ENCODE results near the gene RSAD2.

GRCh38 chr2:3859230-3859471, 155.8 kb downstream of the DCDC2C start:
- PRO-cap = no peak

DNA sequence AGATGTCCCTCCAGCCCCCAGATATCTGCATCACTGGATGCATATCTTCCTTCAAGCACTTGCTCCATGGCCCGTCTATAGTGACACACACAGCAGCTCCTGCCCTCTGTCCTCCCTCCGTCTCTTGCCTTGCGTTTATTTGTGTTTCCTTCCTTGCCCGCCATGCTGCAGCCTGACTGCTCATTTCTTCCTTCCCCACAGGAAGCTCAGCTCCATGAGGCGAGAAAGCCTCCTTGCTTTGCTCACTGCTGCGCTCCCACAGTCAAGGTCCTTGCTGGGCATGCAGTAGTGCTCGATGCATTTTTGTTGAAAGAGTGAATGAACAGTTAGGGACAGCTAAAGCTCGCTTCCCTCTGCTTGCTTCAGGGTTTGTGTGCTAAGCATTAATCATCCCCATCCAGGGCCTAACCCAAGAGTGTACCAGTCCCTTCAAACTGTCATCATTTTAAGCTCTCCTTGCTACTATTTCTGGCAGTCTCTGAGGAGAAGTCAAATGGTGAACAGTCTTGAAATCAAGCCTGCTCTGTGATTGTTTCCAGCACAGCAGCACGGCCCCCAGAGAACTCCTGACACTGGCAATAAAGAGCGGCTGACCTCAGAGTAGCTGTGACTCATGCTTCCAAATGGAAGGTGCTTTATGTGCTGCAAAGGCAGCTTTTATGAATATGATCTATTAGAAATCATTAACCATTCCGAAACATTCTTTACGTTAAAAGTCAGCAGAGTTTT, 171.7 kb upstream of the SOX11 start:
- PRO-cap = no peak

DNA sequence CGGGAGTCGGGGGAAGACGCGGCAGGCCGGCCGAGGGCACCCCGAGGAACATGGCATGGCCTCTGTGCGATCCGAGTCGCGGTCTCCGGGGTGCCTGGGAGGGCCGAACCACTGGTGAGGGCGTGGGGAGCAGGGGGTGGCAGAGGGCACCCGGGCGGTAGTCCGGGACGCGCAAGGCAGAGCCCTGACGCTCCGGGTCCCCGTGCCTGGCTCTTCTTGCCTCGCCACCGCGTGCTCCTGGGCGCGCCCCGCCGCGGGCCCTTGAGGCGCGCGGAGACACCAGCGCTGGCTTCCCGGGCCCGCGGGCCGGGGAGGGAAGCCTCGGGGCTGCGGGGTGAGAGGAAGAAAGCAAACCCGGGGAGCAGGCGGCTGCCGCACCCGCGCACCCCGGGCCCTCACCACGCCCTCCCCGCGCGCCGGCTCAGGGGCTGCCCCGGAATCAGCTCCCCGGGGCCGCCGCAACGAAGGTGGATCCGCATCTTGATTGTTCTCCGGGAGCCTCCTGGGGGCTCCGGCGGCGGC, 4.3 kb downstream of the SOX11 start:
- PRO-cap = no peak

GRCh38 chr2:6877278-6878176, at the start of gene RSAD2:
TSS of gene RSAD2 (plus strand) at chr2:6877777.
- PRO-cap = no peak

DNA sequence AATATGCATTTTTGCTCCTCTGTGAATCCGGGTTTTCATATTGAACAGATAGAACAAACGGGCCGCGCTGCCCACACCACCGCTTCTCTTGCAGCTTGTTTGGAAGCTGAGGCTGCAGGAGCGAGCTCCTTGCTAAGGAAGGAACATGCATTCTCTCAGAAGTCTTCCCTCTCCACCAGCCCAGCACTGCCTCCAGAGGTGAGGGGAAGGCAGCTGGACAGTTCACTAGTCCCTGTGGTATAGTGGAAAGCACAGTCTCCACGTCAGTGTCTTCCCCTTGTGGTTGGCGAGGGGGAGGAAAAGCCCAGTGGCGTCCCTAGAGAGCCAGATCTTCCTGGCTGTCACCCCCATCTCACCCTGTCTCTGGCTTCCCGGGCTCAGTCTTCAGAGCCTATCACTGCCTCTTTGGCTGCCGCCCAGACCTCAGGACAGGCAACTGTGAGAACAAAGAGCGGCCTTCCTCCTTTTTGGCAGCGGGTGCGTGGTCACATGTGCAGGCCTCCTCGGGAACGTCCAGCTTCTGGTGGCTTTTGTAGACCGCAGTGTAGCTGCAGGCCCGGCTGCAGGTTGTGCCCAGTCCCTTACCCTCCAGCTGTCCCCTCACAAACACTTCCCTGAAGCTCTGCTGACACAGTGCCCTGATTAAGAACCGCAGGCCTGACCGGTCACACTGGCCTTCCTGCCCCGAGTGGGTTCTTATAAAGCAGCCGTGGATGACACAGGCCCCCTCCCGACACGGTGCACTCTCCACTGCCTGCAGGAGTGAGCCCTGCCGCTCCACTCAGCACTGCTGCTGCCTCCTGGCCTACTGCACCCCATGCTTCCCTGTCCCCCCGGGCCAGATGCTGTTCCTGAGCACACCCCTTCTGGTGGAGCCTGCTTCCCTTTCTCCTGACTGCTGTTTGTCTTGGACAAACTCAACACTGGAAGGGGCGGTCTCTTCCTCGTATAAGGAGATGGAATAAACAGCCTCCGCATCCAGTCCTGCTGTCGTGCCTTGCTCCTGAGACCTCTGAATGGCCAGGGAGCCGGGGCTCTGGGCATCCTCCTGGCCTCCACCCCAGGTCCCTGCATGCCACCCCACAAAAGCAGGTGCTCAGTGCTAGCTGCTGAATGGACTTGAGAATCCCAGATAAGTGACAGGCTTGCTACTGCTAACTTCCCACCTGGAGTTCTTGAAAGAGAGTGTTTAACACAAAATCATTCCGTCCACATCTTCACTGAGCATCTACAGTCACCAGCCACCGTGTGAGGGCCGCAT, 91.0 kb downstream of the RNF144A start:
- PRO-cap = no peak

DNA sequence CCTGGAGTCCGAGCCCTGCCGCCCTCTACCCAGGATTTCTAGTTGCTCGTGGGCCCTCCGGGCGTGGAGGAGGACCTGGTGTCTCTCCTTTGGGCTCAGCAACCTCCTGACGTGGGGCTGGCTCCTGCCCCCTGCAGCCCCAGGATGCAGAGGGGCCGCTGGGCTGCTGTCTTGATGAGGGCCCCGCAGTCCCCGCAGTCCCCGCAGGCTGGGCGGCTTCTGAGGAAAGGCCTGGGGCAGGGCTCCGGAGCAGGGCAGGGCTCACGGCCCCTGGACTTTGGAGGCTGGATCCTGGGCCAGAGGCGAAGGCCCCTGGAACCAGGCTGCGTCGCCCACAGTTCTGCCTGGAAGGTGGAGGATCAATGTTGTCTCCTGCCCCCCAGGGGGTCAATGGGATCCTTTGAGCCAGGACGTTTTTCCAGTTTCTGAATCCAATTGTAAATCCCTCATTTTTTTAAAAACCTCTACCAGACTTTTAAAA, 172.9 kb downstream of the RNF144A start:
- PRO-cap = no peak

DNA sequence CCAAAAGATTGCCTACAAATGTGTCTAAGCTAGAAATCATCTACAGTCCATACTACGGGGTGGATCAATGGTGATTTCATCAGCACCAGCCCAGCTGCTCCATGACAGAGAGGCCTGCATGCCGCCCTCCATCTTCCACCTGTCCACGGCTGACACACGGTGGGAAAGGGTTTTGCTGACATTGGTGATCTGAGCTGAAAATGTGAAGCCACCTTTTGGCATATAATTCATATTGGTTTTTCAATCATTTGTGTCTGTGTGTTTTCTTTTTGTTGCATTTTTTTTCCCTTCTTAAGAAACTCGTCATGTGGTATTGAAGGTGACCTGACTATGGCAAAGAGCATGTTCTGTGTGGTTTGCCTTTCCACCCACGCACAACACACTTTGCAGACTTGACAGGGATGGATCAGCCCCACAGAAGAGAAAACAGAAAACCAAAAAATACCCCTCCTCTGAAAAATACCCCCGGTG, 533.1 kb downstream of the RNF144A start:
- PRO-cap = no peak

DNA sequence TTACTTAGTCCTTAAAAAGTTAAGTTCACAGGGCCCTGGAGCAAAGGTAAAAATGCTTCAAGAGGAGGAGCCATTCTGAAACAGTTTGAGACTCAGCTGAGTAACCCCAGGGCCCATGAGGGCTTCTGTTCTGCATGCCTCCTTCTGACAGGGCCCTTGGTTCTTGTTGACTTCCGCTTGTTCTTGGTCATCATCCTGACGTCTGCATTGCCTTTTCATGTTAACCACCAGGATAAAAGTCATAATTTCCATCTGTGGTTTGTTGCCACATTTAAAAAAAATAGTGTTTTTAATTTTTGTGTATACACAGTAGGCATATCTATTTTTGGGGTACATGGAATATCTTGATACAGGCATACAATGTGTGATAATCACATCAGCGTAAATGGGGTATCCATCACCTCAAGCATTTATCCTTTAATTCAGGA, 550.9 kb downstream of the RNF144A start:
- PRO-cap = no peak

- PRO-cap = no peak
Observed at GRCh38 chr2:8058801-8059101, 623.1 kb upstream of the ID2 start.

DNA sequence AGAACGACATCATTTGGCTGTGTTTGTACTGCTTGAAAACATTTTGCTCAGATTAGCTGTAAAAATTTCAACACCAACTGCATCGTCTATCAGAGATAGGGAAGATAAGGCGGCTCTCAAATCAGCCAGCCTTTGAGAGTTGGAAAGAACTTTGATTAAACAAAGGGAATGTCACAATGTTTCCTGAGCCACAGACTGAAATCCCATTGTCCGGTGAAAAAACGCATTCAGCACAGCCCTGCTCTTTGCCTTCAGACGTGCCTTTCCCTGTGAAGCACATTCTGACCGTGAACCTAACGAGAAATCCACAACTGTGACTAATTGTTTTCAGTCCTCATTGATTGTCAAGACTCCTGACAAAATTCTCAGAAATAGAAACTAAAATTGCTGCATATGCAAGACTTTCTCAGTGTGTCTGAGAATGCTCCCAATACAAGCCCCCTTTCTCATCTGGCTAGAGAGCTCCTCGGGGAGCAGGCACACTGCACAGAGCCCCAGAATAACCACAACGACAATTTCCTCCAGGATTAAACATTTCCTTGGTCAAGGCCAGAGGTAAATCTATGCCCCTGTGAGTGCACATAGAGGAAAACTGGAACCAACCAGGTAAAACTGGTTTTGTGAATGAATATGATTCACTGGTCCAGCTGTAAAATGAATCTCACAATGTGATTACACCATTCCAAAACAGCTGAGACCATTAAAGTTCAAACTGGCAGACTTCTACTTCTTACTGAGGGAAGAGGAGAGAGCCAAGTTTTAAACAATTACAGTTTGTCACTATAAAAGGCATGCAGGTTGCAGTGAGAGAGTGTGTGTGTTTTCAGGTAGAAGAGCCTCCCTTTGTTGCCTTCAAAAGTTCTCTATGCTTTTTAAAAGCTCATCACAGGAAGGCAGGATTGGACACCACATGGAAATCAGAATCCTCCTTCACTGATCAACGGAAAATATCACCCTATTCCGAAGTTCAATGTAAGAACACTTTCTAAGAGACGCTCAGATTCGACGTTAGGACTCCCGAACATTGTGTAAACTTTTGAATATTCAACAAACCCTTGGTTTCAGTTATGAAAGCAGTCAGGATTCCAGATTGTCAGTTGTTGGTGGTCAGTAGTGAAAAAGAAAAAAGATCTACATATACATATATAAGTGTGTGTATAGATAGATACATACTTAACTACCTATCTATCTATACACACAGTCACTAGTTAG, 561.7 kb upstream of the ID2 start:
- PRO-cap = unidirectional peak, minus-strand start at position 283 of the sequence

GRCh38 chr2:8162419-8163020, 519.3 kb upstream of the ID2 start:
- PRO-cap = no peak

- PRO-cap = no peak
Observed at GRCh38 chr2:8193482-8194777, 487.9 kb upstream of the ID2 start.

- PRO-cap = no peak
Observed at GRCh38 chr2:8475191-8475730, 206.6 kb upstream of the ID2 start.

DNA sequence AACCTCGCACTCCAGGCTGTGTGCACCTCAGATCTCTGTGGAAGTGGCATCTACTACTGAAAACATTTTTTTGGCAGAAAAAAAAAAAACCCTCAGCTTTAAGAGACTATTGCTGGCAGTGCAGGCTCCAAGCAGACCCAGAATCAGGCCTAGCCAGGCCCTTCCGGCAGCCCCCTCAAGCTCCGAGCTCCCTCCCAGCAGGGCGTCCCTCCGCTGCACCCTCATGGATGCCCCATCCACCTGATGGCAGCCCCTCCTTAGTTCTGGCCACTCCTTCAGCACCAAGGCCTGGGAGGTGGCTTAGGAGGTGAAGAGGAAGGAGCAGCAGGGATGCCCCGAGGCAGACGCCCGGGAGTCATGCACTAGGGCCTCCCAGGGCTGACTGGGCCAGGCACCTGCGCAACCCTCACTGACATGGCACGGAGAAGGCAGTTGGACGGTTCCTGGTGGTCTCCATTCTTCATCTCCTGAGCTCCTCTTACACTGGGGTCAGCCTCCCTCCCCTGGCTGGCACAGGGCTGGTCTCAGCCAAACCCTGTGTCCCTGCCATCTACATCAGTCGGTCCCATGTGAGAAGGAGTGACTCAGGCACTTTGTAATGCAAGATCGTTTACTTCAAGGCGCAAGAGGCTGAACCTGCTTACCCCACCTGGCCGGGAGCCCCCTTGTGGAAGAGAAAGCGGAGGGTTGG, 53.6 kb upstream of the ID2 start:
- PRO-cap = no peak

DNA sequence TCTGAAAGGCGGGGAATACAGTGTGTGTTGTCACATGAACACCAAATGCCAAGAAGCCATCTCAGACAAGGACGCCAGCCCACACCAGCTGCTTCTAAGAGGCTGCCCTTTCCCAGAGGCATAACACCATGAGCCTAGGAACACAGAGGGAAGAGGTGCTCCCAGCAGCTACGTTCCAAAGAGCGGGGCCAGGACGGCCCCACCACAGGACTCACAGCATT, 20.2 kb upstream of the ID2 start:
- PRO-cap = no peak

DNA sequence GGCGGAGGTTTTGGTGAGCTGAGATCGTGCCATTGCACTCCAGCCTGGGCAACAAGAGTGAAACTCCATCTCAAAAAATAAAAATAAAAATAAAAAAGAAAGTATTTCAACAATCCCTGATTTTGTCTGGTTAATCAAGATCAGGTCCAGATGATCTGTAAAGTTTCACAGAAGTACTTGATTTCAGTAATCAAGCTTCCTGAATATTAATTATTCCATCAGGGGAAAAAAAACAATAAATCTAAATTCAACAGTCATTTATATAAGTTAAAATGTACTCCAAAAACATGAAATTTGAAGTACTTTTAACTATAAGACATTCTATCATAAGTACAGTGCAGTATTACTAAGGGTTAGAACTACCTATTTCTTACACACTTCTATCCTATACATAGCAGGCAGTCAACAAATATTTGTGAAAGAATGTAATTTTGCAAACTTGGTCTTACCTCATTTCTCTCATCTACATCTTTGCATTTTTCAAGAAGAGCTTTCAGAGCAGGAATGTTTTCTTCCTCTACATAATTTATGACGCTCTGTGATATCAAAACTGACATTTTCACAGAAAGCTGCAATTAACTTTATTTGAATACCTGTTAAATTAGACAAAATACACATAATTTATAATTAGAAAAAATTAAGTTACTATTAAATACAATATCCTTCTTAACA, 10.7 kb downstream of the KIDINS220 start:
- PRO-cap = no peak

- PRO-cap = no peak
Observed at GRCh38 chr2:8954069-8954610, 49.3 kb downstream of the MBOAT2 start.

- PRO-cap = bidirectional peak, plus-strand start at chr2:9145407, minus-strand start at chr2:9145206
Observed at GRCh38 chr2:9145110-9145550, 61.5 kb upstream of the ASAP2 start.

DNA sequence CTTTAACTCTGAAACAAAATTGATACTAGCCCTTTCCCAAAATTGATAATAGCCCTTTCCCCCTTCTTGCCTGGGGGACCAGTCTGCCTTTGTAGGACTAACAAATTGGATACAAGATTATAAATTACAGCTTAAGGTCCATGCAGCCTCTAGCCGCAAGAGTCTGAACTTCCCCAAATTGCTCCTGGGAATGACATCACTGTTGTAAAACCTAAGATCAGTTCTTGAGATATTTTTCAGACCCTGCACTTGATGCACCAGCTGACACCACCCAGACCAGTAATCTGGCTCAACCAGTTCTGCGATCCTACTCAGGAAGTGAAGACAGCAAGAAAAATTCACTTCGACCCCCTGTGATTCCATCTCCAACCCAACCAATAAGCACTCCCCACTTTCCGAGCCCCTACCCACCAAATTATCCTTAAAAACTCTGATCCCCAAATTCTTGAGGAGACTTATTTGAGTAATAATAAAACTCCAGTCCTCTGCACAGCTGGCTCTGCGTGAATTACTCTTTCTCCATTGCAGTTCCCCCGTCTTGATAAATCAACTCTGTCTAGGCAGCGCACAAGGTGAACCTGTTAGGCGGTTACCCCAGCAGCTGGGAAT, 35.8 kb upstream of the ASAP2 start:
- PRO-cap = no peak

DNA sequence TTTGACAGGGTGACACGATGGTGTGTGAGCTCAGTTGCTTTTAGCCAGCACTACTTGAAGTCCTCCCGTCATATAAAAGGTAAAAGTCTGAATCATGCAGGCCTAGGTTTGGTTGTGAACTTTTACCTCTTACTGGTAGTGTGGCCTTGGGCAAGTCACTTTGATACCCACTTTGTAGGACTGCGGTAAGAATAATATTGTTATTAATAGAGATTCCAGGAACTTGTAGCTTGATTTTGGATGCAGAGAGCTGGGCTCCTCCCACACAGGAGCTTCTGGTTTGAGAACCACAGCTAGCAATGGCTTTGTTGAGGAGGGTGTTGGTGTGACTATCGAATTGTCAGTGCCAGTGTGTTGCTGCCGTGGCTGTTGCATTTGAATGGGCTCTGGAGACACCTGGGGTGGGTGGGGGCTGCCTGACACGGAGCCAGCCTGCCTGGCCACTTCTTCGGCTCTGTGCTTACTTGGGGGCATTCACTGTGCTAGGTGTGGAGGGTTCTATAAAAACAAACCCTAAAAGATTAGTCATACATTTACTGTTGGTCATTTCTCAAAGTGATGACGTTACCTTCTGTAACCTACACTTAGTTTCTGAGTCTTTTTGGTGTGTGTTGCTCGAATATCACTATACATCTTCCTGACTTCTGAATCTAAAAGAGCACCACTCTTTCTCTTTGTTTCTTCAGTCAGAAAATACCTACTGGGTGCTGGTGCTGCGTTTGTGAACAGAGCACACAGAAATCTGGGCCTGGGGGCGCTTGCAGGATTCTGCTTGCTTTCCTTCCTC, 38.5 kb downstream of the ASAP2 start:
- PRO-cap = no peak